AG04450 (cell line): ENCODE results near the genes MTHFR, CFAP107 and PRAMEF27.

DNA sequence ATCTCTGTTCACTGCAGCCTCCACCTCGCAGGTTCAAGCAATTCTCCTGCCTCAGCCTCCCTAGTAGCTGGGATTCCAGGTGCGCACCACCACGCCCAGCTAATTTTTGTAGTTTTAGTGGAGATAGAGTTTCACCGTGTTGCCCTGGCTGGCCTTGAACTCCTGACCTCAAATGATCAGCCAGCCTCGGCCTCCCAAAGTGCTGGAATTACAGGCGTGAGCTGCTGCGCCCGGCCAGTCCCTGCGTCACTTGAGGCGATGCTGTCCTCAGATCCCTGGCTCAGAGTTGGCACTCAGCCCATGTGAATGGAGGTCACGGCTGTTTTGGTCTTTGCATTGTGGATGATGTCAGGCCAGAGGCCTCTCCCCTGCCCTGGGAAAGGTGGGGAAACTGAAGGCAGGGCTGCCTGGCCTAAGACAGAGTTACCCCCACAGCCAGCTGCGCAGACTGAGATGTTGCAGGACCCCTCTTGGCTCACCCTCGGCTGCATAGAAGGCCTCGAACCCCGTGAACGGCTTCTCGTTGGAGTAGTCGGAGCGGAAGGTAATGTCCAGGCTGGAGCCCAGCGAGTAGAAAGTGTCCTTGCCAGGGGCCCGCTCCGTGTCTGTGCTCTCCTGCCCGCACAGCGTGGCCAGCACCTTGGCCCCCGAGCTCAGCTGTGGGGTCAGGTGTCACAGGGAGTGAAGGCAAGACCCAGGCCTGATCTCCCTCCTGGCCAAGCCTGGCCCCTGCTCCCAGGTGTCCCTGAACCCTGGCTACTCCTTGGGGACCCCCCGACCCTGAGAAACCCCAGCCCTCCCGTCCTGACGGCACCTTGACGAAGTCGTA, 748 bp downstream of the MASP2 start:
- CAGE, long polyA plus RNA, result no peak
- RRBS, result no CpG with 5 or more reads among the region's 30 CpGs

DNA sequence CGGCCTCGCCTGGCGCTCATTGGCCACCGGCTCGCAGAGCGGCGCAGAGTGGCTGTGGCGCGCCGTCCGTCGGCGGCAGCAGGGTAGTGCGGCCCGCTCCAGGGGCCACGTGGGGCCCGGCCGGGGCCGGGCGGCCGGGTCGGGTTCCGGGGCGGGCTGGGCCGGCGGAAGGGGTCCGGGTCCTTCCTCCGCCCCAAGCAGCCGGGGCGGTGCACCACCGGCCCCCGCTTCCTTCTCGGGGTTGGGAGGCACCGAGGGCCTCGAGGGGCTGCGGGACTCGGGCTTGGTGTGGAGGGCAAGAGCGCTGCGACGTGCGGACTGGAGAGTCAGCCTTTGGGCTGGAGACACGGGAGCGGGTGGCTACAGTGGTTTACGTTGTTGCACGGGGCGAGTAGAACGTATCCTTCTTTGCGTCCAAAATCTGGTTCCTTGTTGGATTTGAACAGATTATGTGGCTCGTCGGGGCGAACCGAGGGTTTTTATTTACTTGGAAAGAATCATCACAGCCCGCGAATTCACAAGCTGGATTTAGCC, 355 bp upstream of the SRM start:
- CAGE, long polyA plus RNA, result no peak
- RRBS, result 1% methylated on average over 13 of the region's 54 CpGs

DNA sequence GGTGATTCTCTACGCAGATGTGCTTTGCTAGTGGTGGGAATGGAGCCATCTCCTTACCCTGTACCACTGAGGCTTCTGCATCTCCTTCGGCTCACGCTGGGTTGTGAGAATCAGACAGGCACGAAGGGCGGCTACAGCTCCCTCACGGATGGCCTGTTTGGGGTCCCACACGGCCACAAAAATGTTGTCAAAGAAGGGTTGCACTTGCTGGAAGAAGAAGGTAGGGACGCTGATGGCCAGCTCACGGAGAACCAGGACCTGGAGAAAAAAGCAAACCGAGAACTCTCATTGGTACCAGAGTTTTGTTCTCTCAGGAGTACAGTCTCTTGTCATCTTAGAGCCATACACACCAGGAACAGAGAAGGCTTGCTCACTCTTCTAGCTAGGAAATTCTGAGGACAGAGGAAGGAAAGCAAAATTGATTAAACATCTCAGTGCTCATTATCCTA, 6.4 kb downstream of the MTOR start:
- CAGE, long polyA plus RNA, result no peak
- RRBS, result no CpG with 5 or more reads among the region's 10 CpGs

- CAGE, long polyA plus RNA, result no peak
- RRBS, result no CpG with 5 or more reads among the region's 6 CpGs
These were observed 53.3 kb downstream of the FBXO2 start for GRCh38 chr1:11600961-11601323.

GRCh38 chr1:11653100-11653862, 948 bp downstream of the FBXO2 start:
- CAGE, long polyA plus RNA, result no peak
- RRBS, result 64% methylated on average over 6 of the region's 17 CpGs

GRCh38 chr1:11786428-11786625, 19.4 kb downstream of the MTHFR start:
- CAGE, long polyA plus RNA, result no peak
- RRBS, result no CpG with 5 or more reads among the region's 6 CpGs

GRCh38 chr1:11788487-11789333, 17.1 kb downstream of the MTHFR start:
- CAGE, long polyA plus RNA, result no peak
- RRBS, result 97% methylated on average over 3 of the region's 16 CpGs

- CAGE, long polyA plus RNA, result start-site peak on the minus strand at chr1:11805869-11806010, 89 and 68 reads in 2 replicates
- RRBS, result 3% methylated on average over 24 of the region's 53 CpGs
These were observed at the start of gene MTHFR for GRCh38 chr1:11805439-11806035. Gene MTHFR (minus strand): TSS chr1:11805964.

DNA sequence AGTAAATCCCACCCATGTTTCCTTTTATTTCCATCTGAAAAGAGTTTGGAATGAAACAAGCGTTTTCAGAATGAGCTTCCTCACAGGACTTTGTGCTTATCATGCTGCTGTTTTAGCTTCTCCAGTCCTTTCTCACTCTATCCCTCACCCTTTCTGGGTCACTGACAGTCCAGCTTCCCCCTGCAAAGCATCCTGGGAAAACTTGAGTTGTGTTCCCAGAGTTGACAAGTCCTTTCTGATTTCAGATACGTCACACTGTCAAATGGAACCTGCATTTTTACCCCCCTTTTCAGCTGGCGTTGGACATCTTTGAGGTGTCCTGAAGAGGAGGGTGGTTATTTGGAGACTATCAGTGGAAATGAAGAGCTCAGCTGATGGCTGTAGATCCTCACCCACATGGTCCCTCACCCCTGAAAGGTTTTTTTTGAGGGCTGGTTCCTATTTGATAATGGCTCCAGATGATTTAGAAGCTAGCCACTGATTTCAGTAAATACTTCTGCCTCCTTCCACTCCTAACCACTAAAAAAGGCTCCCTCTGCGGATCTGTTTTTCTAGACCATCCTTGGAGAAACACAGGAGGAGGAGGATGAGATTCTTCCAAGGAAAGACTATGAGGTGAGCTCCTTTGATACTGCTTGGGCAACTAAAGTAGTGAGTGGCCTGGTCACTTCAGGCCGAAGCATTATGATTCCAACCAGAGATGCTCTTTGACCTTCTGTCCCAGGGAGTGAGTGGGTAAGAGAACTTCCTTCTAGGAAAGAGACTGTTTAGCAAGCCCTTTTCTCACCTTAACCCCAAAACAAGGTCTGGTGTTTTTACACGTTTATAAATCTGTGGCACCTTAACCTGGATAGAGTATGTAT, 816 bp downstream of the CLCN6 start:
- CAGE, long polyA plus RNA, result no peak
- RRBS, result no CpG with 5 or more reads among the region's 6 CpGs

DNA sequence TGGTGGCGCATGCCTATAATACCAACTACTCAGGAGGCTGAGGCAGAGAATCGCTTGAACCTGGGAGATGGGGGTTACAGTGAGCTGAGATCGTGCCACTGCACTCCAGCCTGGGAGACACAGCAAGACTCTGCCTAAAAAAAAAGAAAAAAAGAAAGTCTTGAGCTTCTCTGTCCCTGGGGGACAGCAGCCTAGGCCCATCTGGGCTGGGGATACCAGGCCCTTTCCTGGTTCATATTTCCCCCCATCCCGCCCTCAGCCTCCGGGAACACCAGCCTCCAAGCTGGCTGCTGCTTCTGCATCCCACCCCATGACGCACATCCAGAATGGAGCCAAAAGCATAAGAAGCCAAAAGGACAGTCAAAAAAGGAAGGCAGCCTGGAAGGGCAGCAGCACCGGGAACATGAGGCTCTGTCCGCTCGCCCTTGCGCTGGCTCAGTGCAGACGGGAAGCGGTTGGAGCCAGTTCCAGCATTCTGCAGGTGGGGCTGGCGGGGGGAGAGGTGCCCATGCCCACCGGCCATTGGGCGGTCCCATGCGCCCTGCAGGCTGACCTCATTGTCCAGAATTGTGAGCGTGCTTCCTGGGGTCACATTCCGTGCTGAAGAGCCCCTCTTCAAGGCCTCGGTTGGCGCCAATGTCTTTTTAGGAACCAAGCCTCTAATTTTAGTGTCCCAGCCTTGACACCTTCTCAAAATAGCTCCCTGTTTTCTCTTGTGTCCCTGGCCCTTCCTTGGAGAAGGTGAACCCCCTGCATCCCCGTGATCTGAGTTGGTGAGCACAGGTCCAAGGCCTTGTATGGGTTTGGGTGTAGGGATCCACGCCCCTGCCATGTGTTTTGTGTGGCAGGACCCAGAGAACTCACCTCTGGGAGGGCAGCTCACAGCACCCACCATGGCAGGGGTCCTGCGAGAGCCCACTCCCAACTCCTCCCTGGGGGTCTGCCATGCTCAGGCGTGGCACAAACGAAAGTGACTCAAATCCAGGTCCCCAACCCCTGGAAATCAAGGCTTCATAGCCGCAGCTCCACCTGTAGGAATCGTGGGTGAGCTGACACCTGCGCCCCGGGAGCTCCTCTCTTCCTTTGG, 28.4 kb upstream of the NPPB start:
- CAGE, long polyA plus RNA, result no peak
- RRBS, result no CpG with 5 or more reads among the region's 29 CpGs

GRCh38 chr1:12208204-12209305, 21.3 kb upstream of the VPS13D start:
- CAGE, long polyA plus RNA, result no peak
- RRBS, result no CpG with 5 or more reads among the region's 17 CpGs

GRCh38 chr1:12209588-12210528, 20.0 kb upstream of the VPS13D start:
- CAGE, long polyA plus RNA, result no peak
- RRBS, result no CpG with 5 or more reads among the region's 13 CpGs

DNA sequence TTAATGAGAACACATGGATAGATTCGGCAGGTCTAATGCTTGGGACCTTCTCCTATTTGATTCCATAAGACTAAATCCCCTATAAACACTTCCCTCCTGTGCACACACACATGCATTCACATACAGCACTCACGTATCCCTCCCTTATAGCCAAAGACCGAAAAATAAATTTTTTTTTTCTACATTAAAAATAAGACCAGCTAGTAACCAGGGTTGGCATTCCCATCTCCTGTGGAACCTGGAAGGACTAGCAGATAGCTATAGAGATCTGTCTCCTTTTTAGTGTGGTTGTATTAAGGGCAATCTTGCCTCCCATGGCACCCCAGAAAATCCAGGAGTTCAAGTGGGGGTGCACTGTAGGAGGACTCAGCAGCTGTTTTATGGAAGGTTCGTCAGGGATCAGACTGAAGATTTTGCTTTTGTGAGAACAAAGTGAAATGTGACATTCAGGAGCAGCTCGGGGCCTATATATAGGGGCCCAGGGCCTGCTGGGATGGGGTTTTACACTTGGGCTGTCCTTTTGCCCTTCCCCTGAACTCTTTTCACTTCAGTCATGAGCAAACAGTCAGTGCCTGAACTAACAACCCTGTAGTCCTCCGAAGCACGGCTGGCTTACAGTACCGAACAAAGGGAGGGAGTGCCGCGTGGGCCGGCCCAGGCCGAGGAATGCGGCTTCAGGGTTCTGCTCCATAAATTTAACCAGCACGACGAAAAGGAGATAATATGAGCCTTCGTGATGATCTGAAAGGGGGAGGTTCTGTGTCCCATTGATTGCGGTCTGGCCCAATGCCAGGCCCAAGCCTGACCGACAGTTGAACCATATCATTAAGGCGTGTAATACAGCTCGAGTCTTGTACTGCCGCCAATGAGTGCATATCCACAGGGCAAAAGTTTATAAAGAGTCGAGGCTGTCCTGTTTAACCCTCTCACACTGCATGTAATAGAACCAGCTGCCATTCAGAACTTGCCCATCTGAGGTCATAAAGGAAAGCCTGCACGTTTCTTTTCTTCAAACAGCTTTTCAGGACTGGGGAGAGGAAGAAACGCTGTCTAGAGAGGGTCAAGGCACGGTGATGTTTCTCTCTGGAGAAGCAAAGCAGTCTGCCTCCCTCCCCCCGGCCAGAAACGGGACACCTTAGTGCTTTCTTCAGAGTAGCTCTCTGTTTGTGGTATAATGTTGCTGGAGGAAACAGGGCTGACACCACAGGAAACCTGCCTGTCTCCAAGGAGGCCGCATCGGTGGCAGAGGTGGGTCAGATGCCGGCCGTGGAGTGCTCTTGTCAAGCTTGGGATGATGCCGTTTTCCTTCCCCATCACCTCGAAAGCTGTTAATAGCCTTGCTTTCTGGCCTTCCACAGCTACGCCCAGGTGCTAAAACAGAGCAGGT, 139.9 kb downstream of the DHRS3 start:
- CAGE, long polyA plus RNA, result no peak
- RRBS, result no CpG with 5 or more reads among the region's 34 CpGs

- CAGE, long polyA plus RNA, result no peak
- RRBS, result no CpG with 5 or more reads among the region's 18 CpGs
These were observed 121.4 kb downstream of the DHRS3 start for GRCh38 chr1:12496253-12497353.

DNA sequence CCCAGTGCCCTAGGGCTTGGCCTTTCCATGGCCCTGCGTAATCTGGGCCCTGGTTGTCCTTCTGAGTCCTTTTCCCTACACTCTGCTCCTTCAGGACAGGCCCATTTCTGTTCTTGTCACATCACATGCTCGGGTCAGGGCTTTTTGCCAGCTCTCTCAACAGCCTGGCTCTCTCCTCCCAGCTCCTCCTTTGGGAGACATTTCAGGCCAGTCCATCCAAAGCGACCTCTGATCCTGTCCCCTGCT, 45.0 kb downstream of the DHRS3 start:
- CAGE, long polyA plus RNA, result no peak
- RRBS, result no CpG with 5 or more reads among the region's 3 CpGs

DNA sequence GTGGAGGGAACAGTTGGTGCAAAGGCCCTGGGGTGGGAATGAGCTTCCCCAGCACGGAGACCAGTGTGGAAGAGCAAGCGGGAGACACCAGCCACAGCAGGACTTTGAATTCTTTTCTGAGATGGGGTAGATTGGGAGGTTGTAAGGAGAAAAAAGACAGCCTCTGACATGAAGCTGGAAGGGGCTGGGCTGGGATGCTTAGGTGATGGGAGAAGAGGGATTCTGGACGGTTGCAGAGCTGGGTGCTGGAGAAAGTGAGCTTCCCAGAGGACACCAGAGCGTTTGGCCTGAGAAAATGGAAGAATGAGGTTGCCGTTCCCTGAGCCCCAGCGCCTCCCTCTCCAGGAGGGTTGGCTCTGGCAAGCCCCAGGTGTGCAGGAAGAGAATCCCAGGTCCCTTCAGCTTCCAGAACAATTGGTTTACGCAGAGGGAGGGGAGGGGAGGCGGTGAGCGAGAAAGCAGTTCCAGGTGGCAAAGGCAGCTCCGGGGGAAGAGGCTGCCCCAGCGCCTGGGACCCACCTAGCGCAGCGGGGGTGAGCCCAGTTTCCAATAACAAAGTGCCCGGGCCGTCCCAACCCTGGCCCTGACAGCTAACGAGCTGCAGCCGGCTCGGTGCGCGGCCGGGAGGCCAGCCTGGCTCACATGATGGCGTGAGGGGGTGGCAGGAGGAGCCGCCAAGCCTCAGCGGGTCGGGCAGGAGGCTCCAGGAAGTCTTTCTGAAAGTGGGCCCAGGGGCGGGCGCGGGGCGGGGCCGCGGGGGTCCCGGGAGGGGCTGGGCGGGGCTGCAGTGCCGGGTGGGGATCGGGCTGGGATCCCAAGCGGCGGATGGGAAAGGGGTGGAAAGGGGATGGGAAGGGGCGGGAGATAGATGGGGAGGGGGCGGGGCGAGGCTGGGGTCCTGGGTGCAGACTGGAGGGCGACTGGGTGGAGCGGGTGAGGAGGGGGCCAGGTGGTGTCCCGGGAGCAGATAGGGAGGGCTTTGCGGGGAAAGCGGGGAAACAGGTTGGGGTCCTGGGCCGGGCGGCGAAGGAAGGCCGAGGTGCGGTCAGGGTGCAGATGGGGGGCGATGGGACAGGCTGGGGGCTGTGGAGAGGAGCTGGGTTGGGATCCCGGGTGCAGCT, 23.0 kb downstream of the DHRS3 start:
- CAGE, long polyA plus RNA, result no peak
- RRBS, result 9% methylated on average over 16 of the region's 52 CpGs

DNA sequence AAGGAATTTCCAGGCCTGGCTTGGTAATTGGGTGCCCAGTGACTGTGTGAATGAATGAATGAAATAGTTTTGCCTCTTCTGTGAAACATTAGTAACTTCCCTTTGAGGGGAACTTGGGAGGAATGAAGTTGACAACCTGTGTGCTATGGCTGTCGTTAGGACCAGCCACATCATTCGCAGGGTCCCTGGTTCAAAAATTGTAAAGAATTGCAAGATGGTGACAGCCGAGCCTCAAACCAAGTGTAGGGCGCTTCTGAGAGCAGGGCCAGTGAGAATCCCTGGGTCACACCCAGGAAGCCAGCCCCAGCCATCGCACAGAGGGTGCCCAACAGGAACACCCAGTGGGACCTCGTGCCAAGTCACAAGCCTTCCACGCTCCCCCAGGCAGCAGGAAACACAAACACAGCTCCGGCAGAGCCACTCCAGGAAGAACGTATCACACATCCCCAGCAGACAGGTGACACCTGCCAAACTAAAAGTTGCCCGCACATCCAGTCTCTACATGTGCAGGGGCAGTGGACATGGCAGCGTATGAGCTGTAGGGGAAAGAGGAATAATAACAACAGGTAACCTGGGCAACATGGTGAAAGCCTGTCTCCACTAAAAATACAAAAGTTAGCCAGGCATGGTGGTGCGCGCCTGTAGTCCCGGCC, 20.3 kb downstream of the DHRS3 start:
- CAGE, long polyA plus RNA, result no peak
- RRBS, result no CpG with 5 or more reads among the region's 14 CpGs

DNA sequence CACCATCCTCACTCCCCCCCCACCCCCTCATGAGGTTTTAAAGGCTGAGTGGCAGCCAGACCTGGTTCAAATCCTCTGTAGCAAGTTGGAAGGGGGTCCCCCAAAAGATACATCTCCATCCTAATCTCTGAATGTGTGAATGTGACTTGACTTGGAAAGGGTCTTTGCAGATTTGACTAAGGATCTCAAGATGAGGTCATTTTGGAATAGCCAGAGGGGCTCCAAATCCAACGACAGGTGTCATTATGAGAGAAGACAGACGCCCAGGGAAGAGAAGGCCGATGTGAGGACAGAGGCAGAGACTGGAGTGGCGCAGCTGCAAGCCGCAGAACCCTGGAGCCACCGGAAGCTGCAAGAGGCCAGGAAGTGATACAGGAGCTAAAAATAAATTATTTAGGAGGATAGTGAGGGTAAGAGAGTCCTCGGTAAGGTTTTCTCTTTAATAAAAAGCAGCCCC, 9.8 kb upstream of the AADACL4 start:
- CAGE, long polyA plus RNA, result no peak
- RRBS, result no CpG with 5 or more reads among the region's 7 CpGs

DNA sequence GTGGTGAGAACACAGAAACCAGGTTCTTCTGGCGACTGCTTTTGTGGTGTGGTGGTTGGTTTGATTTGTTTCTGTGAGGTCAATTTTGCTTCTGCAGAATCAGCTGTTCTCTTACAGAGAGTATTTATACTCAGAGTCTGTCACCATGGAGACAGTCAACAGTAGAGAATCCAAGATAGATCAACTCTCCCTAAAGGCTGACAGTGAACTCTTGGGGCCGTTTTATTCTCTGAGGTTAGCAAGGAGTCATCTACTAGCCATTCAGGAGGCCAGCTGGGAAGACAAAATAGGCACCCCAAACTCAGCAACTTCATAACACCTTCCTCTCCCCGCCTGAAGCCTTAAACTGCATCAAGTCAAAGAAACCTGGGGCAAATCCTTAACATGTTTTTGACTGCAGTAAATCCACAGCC, at the start of gene CFAP107:
Gene CFAP107 (plus strand): TSS at position 154 of the 413 bp plus-strand sequence.
- CAGE, long polyA plus RNA, result no peak
- RRBS, result no CpG with 5 or more reads among the region's 3 CpGs

DNA sequence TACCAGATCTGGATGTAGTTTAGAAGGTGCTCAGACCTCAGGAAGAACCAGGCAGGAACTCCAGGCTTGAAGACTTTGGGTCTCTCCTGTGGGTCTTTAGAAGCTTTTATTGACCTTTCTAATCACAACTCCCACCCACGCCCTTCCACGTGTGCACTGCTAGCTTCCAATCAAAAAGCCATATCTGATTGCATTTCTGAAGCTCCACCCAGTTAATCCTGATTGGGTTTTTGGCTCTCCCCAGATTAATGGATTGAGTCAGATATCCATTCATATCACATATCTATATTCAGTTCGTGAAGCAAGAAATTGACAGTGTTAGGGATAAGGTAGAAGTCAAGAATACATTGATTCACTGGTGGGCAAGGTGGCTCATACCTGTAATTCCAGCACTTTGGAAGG, at the start of gene PRAMEF27:
Gene PRAMEF27 (minus strand): TSS at position 165 of the 402 bp plus-strand sequence.
- CAGE, long polyA plus RNA, result no peak
- RRBS, result no CpG with 5 or more reads among the region's 3 CpGs